Gallbladder (tissue), 1 donor: ENCODE measurements around a stretch of chr7.

DNA sequence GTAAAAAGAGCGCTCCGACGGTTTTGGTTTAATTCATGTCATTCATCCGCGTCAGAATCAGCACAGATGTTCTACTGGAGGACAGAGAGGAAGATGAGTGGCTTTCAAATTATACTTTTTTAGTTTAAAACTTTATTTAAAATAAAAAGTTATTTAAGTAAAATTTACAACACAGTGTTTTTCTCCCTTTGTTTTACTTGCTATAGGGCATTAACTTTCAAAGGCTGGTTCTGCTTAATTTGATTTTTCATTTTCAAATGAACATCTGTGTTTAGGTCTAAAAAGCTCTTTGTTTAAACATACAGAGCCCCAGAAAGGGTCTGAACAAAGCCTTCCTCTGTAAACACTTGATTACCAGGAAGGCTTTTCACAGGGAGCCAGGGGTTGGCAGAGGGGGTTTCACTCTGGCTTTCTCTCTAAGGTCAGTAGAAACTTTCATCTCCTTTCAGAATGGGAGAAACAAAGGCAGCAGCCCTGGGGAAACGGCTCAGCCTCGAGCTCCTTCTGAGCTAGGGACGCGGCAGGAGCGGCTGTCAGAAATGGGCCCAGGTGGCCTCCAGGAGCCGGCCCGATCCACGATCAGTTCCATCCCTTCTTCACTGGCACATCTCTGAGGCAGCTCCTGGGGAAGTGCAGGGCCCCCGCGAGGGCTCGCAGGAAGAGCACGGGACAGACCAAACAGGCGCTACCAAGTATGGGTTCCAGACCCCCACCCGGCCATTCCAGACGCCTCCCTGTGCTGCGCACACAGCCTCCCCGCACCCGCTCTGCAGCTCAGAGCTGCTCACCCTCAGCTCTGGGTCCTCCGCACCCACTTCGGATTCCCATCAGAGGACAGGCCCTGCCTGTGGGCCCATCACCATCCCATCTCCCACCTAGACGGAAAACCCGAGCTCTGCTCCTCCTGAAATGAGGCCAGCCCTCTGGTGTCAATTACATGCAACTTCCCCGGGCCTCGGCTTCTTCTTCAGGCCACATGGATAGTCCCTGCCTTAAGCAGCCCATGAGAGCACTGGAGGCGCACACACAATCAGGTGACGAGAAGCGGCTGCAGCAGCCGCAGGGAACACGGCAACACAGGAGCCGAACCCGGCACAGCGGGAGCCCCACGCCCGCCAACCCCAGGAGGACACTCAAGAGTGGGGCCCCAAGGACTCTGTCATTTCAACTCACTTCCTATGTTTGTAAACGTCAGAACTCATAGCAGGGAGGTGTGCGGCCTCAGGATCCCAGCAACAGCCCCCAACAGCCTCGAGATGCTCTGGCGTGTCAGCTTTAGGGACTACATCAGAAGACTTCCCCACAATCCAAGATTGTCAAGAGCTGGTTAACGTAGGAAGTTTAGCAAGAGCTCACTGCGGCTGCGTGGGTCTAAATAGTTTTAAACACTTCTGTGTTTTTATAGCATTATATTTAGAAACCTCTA lies 123.9 kb downstream of the MAD1L1 start:
- PRO-cap: no peak

- PRO-cap: no peak
These were observed 14.3 kb downstream of the SNX8 start for GRCh38 chr7:2299812-2300468.

DNA sequence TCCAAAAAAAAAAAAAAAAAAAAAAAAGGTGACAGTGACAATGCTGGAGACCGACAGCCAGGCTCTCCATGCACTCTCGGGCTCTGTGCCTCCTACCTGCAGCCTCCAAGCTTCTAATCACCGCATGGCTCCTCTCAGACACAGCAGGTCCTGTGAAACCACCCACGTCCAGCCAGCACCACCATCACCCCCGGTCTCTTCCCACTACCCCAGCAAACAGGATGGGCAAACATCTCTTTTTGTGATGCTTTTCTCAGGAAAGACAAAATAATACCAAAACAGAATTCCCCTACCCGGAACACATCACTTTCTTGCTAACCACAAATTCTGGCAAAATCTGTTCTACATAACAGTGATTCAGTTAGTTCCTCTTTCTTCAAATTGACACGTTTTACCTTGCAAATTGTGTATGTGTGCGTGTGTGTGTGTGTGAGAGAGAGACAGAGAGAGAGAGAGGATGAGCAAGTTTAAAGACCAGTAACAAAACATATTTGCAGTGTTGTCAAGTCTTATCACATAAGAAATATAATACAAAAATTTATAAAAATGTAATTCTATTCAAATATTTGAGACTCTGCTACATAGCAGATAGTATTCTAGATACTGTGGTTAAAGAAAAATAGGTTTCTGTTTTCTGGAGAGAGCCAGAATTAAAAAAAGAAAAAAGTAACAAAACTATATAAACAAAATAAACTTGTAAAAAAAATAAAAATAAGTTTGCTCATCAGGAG lies 6.4 kb downstream of the SNX8 start:
- PRO-cap: no peak

- PRO-cap: no peak
These were observed 10.9 kb upstream of the SNX8 start for GRCh38 chr7:2324946-2325671.

DNA sequence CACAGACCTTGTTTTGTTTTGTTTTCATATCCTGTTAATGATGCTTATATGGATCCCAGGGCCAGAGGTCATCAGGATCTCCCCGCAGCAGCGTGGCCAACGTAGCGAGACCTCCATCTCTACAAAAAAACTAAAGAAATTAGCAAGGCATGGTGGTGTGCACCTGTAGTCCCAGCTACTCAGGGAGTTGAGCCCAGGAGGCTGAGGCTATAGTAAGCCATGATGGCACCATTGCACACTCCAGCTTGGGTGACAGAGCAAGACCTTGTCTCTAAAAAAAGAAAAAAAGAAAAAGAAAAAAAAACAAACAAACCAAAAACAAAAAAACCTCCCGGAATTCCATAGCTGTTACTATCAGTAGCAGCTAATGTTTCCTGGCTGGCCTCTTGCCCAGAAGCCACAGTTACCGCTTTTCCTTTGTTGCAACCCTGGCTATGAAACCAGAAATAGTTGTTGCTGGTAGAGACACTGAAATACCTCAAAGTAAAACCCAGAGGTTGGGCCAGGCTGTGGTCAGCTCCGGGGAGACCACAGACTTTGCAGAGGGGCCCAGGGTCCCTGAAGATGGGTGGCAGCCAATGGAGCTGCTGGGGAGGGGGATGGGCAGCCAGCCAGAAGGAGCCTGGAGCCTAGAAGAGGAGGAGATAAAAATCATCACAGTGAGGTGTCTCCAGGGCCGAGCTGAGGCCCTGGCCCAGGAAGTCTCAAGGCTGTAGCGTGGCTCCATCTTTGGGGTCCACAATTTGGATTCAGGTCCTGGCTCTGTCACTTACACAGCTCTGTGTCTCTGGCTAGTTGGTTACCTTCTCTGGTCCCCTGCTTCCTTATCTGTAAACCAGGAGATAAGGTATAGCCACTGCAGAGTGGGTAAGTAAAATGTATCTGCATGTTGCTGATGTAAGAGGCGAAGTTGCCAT lies 3.5 kb upstream of the CHST12 start:
- PRO-cap: no peak

- PRO-cap: no peak
These were observed 17.1 kb upstream of the GRIFIN start for GRCh38 chr7:2493244-2493759.

DNA sequence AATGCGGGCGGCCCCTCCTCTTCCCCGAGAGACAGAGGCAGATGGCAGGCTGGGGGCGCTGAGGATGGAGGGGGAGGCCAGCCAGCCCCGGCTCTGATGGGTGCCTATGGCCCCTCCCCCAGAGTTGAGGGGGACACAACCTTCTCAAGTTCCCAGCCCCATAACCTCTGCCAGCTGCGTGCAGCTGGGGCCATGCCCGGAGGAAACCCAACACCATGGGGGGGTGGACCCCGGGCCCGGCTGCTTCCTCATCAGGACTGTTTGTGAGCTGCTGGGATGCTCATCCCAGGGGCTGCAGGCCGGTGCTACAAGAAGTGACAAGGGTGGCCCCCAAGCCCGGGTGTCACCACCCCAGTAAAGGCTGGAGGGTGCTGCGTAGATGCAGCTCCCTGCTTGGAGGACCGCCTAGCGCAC lies 21.6 kb upstream of the LFNG start:
- PRO-cap: no peak

GRCh38 chr7:2518545-2519185 lies 909 bp upstream of the LFNG start:
- PRO-cap: no peak

DNA sequence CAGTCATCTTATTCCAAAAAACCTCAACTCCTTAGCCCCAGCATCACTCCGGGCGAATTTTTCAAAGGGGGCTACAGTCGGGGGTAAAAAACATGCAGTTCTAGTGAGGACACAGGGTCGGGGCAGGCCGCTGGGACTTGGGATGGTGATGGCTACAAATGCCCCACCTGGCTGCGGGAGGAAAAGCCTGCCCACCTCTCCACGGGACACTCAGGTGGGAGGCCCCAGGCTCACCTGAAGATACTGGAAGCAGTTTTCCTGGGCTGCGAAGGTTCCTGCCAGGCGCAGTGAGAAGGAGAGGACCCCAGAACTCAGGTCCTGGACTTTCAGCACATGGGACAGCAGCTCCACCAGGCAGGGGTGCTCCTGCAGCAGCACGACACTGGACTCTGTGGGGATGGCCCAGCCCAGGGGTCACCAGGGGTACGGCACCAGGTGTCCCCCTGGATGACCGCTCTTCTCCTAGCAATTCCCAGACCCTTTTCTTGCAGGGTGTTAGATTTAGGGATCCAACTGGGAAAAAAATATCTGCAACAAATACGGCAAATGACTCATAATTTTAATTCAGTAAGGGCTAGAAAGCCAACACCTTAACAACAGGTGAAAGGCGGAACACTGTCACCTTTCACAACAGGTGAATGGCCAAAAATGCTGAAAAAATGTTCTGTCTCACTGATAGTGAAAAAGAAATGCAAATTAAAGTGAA lies 8.1 kb downstream of the BRAT1 start:
- PRO-cap: no peak

- PRO-cap: no peak
These were observed 22.7 kb upstream of the TTYH3 start for GRCh38 chr7:2608920-2609656.

GRCh38 chr7:2610856-2611320 lies 20.9 kb upstream of the TTYH3 start:
- PRO-cap: no peak

DNA sequence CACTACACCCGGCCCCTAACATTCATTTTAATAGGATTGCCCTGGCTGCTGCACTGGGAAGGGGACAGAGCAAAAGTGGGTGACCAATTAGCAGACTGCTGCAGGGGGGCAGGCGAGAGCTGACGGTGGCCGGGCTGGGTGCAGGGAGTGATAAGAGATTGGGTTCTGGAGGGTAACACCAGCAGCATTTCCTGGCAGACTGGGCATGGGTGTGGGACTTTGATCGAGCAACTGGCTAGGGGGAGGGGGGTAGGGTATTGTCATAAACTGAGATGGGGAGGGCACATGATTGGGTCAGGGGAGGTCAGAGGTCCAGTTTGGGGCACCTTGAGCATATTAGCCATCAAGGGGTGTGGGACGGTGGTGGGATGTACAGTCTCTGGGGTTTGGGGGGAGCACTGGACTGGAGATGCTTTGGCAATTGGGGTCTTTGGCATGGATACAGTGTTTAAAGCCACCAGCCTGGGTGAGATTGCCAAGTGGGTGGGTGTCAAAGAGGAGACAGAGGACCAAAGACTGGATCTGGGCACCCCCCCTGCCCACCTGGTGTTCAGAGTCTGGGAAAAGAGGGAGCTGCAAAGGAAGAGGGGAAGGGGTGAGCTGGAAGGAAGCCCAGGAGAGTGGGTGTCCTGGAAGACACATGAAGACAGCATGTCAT lies 20.0 kb upstream of the AMZ1 start:
- PRO-cap: no peak

DNA sequence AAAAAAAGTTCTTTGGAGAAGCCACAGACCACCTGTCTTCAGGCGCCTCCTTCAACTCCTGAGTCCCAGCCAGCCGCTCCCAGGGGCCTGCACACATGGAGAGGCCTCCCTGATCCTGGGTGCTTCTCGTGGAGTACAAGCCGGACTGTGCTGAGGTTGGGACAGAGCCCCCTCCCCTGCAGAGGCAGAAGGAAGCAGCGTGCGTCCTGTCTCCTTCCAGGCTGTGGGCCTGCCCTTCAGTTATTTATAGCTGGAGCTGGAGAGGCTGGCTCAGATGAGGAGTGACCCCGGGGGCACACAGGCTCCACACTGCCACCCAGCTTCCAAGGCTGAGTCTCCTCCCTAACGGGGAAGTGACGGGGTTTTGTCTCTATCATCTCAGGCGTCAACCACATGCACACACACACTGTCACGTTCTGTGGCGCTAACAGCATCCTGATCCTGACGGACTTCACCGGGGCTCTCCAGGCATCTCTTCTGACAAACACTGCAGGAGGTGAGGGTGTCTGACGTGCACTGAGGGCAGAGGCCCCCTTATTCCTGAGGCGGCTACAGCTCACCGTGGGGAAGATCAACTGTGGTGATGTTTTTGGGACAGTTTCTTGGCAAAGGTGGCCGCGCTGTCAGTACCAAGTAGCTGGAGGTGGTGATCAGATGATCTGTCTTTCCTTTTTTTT lies 25.4 kb downstream of the AMZ1 start:
- PRO-cap: no peak

DNA sequence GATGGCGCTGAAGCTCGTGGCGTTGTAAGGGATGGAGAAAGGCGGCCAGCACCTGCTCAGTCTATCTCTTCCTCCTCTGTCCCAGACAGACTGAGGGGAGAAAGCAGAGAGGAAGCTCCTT lies 46.4 kb downstream of the AMZ1 start:
- PRO-cap: no peak

- PRO-cap: no peak
These were observed 47.0 kb downstream of the AMZ1 start for GRCh38 chr7:2734662-2735773.

DNA sequence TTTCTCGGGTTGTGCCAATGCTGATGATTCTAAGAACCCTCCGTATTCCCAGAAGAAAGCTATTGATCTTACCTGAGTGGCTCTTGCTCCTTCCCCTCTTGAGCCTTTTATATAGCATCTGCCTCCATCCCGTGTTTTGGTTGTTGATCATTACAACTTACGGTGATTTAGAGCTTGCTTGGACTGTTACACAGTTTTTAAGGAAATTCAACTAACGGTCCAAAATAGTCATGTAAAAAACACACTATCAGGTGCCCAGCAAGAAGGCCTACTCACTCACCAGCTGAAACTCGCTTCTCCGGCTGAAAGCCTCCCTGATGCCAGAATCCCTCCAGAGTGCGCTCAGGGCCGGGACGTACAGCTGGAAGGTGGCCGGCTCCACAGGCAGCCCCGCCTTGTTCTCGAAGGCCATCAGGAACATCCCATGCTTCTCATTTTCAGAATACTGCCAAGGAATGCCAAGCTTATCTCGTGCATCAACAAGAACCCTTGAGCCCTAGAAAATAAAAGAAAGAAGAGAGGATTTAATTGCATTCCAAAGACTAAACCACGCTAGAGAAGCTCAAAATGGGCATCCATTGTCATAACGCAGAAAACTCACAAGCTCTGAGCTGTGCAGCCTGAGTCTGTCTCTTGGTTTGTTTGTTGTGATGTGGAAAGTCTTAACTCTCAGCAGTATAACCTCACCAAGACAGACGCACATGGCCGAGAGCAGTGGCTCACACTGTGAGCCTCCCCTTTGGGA lies 49.3 kb downstream of the GNA12 start:
- PRO-cap: no peak

- PRO-cap: no peak
These were observed 38.8 kb downstream of the GNA12 start for GRCh38 chr7:2805239-2805758.

- PRO-cap: no peak
These were observed 708 bp downstream of the GNA12 start for GRCh38 chr7:2843413-2843786.

- PRO-cap: no peak
These were observed 62.8 kb upstream of the CARD11 start for GRCh38 chr7:3106391-3106966.

GRCh38 chr7:3294785-3295128 lies 6.3 kb upstream of the SDK1 start:
- PRO-cap: bidirectional peak, plus-strand start at chr7:3294944, minus-strand start at chr7:3294873